B cell (primary cell): ENCODE measurements around the gene SPRED1.

- PRO-cap, result no peak
- CAGE, long polyA plus RNA, result no peak
Observed at GRCh38 chr15:35357880-35358339, 188.1 kb downstream of the DPH6 start.

DNA sequence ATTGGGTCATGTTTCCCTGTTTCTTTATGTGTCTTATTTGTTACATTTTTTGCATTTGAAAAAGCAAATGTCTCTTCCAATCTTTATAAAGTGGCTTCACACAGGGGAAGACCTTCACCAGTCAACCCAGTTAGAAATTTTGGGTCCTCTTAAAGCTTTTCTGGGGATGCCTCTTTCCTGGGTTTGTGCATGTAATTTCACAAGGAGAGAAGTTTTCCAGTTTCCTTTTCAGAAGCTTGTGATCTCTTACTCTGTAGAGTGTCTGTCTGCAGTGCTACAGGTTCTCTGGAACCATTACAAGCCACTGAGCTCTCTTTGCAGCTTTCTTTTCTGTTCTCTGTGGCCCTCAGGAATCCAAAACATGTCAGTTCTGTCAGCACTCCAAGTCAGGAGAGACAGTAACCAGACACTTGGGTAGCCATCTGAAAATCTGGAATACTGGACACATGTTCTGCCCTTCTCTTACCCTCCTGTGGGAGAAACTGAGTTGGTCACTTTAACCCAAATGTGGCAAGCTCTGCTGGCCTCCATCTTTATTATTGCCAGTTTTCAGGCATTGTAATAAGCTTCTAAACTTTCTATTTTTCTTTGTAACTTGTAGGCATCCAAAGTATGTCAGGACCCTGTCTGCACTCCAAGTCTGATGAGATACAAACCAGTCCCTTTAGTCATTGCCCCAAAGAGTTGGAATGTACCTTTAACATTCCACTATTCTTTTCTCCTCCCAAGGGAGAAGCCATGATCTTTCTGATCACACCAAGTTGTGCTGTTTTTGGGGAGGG lies 183.8 kb downstream of the DPH6 start:
- PRO-cap, result no peak
- CAGE, long polyA plus RNA, result no peak

DNA sequence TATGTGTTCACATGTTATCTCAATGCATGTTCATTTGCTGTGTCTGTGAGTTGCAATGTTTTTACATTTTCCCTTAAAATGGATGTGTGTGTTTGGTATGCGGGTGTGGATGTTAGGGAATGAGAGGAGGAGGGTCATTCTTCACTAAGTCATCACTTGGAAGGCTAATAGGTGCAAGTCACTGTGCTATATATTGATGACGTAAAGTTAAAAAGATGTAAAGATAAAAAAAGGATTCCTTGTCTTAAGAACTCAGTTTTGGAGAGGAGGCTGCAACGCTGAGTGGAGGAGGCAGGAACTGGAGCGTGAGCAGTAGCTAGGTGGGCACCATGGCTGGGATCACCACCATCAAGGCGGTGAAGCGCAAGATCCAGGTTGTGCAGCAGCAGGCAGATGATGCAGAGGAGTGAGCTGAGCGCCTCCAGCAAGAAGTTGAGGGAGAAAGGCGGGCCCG lies 33.7 kb downstream of the CDIN1 start:
- PRO-cap, result no peak
- CAGE, long polyA plus RNA, result no peak

GRCh38 chr15:37093462-37094000 lies 6.8 kb downstream of the MEIS2 start:
- PRO-cap, result no peak
- CAGE, long polyA plus RNA, result no peak

- PRO-cap, result no peak
- CAGE, long polyA plus RNA, result no peak
Observed at GRCh38 chr15:37102790-37103103, 2.4 kb upstream of the MEIS2 start.

GRCh38 chr15:37206604-37207120 lies 106.3 kb upstream of the MEIS2 start:
- PRO-cap, result no peak
- CAGE, long polyA plus RNA, result no peak

DNA sequence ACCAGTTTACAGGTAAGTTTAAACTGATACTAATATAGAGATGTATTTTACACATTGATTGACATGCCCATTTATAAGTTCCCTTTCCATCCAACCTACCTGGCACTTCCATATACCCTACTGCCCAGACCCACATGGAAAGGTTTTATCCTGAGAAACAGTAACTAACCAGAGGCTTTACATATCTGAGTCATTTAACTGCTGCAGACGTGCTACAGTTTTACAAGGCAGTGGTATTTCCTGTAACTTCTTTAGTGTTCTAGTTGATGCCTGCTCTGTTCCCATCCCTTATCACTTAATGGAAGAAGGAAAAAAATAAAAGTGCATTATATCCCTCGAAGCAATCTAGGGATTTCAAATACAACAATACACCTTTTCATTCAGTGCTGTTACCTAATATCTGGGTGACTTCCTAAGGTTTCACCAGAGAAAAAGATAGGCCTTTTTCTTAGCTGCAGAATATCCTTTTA lies 107.1 kb downstream of the TMCO5A start:
- PRO-cap, result no peak
- CAGE, long polyA plus RNA, result no peak

GRCh38 chr15:38069491-38069894 lies 135.1 kb downstream of the TMCO5A start:
- PRO-cap, result no peak
- CAGE, long polyA plus RNA, result no peak

DNA sequence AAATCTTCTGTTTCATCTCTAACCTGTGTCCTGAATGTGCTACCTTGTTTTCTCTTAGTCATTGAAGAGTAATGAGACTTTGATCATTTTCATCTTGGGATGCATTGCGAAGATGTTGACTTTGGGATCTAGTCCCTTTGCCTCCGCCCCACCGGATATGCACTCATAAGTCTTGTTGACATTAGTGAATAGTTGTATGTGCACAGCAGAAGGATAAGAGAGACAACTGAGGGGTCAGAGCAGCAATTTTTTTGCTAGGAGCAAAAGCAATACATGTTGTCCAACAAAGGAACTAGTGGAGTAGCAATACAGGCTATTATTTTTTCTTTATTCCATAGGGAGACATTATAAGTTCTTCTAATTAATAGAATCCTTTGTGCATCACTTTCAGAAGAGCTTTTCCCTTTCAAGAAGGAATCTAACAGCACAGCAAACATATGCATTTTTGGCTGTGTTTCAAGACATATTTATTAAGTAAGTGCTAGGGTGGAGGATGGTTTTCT lies 35.8 kb upstream of the SPRED1 start:
- PRO-cap, result no peak
- CAGE, long polyA plus RNA, result no peak

DNA sequence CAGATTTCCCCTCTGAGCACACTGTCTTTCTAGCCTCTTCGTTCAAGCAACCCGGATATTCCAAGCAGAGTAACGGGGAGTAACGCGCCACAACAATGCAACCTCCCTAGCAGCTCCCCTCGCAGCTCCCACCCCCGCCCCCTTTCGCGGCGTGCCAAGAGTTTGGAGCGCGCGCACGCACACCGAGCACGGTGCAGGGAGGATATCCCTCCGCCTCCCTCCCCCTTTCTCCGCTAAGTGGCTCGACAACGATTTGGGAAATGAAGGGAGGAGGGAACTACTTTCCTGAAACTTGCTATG lies 923 bp upstream of the SPRED1 start:
- PRO-cap, result no peak
- CAGE, long polyA plus RNA, result no peak

DNA sequence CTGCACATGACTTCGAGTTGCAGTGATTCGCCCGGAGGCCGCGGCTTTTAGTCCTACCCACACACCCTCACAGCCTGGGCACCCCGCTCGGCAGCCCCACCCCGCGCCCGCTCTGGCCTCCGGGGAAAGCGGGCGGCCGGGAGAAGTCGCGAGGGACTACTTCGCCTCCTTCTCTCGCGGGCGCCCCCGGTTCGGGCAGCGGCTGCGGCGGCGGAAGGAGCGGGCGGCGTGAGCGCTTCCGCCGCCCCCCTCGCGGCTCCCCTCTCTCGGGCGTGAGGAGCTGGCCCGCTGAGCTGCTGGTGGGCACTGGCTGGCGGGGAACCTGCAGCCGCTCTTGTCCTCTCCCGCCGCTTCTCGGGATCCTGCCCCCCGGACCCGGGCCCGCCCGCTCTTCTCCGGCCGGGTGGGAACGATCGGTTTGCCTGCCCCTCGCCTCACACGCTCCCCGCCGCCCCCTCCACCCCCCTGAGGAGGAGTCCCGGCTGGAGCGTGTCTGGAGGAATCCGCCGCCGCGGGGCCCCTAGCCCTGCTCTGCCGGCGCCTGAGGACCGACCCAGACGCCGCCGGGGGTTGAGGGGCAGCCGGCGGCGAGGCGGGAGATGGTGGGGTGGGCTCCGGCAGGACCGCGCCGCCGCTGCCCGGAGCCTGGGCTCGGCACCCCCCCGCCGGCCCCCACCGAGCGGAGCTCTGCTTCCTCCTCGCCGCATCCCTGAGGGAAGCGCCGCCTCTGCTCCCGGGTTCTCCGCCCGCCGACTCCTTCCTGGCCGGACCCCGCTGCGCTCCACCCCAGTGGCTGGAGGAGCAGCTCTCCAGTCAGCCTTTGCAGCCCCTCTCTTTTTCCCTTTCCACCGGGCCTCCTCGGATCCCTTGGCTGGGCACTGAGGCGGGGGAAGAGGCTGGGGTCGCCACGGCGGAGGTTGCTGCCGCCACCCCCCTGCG lies at the start of gene SPRED1:
Gene SPRED1 (plus strand): TSS at position 774 of the 939 bp plus-strand sequence.
- PRO-cap, result no peak
- CAGE, long polyA plus RNA, result no peak

DNA sequence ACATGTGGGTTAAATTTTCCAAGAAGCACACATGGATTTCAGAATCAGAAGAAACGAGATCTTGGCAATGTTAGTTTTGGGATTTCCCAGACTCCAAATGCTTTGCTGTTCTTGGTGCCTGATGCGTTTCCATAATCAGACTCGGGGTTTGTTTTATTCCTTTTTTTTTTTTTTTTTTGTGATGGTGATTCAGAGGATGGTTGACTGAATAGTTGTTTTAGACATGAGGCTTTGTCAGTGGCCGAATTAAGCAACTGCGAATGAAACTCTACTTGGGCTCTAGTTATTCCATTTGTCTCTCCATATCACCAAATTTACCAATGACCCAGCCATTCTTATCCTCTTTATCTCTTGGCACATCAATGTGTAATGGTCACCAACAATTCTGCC lies 52.2 kb upstream of the FAM98B start:
- PRO-cap, result no peak
- CAGE, long polyA plus RNA, result no peak

DNA sequence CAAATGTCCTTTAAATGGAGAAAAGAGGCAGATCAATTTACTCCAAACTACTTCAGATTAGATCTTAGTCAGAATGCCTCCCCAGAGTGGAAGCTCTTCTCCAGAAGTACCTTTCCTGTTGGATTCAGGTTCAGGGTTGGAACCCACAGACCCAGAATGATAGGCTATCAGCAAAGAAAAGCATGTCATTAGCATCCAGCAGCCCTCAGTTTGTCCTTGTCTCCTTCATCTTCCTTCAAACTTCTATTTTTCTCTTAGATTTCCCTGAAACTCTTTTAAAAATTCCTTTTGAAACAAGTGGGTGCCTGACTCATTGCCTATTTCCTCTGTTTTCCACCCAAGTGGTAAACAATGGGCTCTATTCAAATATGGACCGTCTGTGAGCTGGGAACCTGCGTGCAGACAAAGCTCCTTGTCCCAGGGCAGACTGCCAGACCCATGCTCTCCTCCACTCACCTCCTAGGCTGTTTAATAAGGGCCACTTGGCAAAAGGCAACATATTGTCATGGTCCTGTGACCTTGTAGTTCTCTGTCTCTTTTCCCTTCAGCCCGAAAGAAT lies 332.8 kb upstream of the THBS1 start:
- PRO-cap, result no peak
- CAGE, long polyA plus RNA, result no peak

DNA sequence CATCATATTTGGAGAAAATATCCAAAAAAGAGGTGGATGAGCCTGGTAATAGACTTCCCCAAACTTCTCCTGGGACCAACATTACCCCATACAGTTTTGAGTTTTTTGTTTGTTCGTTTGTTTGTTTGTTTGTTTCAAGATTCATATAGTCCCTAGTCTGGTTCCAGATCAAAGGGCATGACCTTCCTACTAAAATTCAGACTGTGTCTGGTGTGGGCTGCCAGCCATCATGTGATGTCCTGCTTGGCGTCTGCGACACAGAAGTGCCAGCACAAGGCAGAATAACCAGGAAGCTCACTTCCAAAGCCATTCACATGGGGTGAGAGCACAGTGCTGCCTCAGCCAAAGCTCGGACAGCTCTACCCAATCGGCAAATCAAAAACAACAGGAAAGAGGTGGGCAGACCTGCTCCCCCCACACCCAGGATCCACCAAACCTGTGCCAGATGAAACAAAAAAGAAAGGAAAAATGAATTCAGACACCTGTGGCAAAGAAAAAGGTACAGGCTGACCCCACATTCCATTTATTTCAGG lies 142.6 kb upstream of the THBS1 start:
- PRO-cap, result no peak
- CAGE, long polyA plus RNA, result no peak

DNA sequence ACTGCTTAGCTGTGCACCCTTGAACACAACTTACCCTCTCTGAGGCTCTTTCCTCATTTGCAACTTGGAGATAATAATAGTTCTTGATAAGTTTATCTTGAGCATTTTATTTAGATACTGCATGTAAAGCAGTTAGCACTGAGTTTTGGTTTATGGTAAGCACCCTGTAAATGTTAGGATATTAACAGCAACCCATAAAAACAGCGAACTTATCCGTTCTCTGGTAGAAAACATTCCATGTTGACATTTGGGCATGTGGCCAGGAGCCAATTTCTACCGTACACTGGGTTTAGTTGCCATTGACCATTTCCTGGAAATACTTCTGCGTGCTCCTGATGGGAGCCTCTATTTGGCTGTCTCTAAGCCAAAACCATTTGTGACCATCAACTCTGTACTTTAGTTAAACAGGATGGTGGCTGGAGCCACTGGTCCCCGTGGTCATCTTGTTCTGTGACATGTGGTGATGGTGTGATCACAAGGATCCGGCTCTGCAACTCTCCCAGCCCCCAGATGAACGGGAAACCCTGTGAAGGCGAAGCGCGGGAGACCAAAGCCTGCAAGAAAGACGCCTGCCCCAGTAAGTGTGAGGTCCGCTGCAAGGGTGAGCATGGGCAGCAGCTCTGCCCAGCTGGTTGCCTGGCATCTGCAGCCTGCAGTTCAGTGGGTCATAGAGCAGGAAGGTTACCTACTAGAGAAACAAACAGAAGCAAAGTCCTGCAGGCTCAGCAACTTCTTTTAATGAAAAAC lies 6.9 kb downstream of the THBS1 start:
- PRO-cap, result no peak
- CAGE, long polyA plus RNA, result no peak

DNA sequence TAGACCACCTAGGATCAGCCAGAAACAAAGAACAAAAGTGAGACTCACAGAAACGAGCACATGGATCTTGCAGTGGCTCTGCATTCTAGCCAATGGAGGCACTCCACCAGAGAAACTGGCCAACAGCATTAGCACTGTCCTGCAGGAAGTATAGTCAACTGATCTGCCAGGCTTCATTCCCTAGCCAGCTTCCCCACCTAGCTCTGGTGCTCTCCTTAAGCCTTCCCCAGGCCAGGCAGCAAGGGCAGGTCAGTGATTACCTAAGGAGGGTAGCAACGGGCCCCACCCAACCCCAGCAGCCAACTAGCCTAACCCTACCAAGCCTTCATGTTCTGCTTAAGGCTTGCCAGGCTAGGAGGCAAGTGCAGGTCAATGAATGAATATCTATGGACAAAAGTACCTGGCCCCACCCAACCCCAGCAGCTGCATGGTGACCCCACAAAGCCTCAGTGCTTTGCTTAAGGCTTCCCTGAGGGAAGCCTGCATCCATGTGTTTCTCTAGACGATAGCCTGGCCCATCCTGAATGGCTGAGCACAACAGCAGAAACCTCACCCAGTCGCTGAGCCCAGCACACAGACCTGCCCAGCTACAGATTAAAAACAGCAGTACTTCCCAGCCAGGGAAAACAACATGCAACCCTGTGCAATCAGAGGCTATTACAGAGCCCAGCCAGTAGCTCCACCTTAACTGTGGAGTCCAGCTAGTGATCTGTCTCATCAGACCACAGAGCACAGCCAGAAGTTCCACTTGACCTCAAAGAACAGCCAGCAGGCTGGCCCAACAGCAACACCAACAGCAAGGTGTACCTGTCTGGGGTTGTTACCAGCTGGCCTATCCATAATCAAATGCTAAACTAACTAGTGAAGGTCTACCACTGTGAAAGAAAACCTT lies 28.5 kb downstream of the THBS1 start:
- PRO-cap, result no peak
- CAGE, long polyA plus RNA, result no peak

- PRO-cap, result no peak
- CAGE, long polyA plus RNA, result no peak
Observed at GRCh38 chr15:39629820-39630454, 49.1 kb downstream of the THBS1 start.

GRCh38 chr15:39641191-39641936 lies 60.5 kb downstream of the THBS1 start:
- PRO-cap, result no peak
- CAGE, long polyA plus RNA, result no peak

DNA sequence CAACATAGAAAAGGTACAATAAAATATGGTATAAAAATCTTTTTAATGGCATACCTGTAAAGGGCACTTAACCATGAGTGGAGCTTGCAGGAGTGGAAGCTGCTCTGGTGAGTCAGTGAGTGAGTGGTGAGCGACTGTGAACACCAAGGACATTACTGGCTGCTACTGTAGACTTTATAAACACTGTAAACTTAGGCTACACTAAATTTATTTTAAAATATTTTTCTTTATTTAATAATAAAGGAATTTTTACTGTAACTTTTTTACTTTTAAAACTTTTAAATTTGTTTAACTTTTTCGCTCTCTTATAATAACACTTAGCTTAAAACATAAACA lies 47.3 kb downstream of the FSIP1 start:
- PRO-cap, result no peak
- CAGE, long polyA plus RNA, result no peak

DNA sequence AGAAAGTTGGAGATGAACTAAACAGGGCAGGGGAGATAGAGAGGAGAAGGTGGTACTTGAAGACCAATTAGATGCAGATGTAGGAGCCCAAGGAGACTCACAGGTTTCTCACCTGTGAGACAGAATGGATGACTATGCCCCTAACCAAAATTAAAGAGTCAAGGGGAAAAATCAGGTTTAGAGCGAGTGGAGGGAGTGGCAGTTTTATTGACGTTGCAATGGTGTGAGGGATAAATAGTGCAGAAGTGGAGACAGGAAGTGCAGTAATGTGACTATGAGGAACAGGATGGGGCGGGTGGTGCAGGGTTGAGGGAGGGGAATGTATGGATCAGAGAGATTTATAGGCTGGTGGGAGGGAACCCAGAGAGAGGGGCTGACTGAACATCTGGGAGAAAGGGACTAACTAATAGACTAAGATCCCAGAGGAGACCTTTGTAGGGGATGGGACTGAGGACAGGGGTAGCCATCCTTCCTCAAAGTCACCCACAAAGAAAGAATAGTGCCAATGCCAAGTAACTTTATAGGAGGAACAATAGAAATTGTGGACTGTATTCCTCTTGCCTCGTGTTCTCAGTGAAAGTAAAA lies 26.5 kb downstream of the EIF2AK4 start:
- PRO-cap, result no peak
- CAGE, long polyA plus RNA, result no peak